Measurements from ENCODE around the genes ZAP70 and LYG2.

DNA sequence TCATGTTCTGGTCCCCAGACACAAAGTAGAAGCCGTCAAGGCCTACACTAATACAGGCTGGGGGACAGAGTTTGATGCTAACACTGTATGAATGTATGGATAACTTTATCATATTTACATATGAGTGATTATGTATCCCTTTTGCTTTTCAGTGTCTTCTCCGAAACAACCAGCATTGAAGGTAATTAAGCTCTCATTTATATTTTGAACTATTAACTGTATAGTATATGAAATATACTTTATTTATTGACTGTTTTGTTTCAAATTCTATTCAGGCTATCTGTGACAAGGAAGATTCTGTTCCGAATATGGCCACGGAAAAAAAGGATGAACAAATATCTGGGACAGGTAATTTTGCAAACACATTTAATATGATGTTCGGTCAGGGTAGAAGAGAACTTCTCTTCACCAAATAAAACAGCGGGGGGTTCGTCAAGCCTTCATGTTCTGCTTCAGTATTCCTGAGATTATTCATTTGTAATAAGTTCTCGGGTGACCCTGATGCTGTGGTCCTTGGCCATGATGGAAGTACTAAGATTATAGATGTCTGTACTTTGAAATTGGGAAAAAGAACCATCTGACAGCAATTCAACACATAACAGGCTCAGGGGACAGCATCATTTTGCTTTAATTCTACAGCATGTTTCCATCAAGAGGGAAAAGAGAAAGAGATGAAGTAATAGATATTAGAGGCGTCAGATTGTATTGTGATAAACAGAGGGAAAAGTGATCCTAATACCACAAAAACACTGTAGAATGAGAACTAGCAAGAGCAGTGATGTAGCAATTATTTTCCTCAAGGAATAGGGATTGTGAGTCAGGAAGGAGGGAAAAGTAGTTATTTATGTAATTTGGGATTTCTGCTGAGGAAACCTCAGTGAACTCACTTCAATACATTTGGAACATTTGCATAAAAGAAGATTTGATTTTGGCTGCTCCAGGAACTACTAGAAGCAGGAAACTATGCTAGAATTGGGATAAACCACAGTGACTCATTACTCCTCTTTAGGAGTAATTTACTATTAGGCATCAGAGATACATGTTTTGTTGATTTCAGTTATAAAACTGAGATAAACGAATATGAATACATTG is 98.8 kb downstream of the ANKRD36 start:
- RRBS = no CpG with 5 or more reads among the region's 10 CpGs

DNA sequence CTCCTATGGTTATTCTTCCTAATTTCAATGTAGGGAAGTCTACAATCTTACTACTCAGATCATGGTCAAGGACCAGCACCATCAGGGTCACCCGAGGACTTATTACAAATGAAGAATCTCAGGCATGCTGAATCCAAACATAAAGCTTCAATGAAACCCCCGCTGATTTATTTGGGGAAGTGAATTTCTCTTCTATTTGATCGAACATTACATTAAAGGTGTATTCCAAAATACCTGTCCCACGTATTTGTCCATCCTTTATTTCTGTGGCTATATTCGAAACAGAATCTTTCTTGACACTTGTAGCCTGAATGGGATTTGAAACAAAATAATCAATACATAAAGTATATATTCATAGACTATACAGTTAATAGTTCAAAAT is 48.0 kb downstream of the ANKRD36B start:
- RRBS = no CpG with 5 or more reads among the region's 5 CpGs

DNA sequence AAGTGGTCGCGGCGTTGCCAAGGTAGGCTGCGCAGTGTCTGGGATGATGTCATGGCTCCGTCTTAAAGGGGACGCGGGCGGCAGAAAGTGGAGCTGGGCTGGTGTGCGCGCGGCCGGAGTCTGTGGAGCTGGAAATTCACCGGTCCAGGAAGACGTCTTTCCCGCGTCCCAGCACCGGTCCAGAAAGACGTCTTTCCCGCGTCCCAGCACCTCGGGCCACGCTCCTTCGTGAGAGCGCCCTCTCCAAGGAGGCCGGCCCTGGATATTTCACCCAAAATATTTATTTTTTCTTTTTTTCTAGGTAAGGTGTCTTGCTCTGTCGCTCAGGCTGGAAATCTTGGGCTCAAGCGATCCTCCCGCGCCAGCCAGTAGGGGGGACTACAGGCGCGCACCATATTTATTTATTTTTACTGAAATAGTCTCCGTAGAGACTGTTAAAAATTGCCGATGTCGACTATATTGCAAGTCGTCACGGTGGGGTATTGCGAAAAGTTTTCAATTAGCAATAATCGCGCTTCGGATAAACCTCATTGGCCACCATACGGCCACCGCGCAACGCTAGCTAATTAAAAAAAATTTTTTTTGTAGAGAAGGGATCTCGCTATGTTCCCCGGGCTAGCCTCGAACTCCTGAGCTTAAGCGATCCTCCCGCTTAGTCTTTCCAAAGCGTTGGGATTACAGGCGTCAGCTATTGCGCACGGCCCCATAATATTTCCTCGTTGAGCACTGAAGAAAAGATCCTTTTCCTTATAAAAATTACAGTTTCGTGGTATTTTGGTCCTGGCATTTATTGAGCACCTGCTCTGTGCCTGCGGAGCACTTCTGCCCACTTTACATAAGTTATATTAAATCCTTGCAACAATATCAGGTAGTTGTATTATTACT is 570 bp upstream of the ACTR1B start:
- RRBS = 4% methylated on average over 4 of the region's 56 CpGs

GRCh38 chr2:97673522-97674636 is 4.4 kb downstream of the C2orf92 start:
- RRBS = 69% methylated on average over 2 of the region's 15 CpGs

GRCh38 chr2:97712816-97713973 is at the start of gene ZAP70:
ZAP70 (plus strand) TSS chr2:97713576.
- RRBS = 92% methylated on average over 5 of the region's 29 CpGs

DNA sequence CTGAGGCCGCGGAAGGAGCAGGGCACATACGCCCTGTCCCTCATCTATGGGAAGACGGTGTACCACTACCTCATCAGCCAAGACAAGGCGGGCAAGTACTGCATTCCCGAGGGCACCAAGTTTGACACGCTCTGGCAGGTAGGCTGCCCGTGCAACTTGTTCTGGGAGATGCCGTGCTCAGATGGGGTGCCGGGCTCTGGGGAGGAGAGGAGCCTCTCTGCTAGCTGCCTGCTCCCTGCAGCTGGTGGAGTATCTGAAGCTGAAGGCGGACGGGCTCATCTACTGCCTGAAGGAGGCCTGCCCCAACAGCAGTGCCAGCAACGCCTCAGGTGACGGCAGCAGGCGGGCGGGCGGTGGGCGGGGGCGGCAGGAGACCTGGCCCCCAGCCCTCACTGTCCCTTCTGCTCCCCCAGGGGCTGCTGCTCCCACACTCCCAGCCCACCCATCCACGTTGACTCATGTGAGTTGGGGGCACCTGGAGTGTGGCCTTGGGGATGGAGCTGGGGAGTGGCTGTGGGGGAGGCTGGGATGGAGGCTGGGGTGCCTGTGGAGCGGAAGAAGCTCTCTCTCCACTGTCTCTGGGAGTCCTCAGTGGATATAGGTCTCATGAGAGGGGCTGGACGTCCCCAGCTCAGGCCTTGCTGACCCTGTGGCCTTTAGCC is 19.6 kb downstream of the ZAP70 start:
- RRBS = no CpG with 5 or more reads among the region's 22 CpGs

DNA sequence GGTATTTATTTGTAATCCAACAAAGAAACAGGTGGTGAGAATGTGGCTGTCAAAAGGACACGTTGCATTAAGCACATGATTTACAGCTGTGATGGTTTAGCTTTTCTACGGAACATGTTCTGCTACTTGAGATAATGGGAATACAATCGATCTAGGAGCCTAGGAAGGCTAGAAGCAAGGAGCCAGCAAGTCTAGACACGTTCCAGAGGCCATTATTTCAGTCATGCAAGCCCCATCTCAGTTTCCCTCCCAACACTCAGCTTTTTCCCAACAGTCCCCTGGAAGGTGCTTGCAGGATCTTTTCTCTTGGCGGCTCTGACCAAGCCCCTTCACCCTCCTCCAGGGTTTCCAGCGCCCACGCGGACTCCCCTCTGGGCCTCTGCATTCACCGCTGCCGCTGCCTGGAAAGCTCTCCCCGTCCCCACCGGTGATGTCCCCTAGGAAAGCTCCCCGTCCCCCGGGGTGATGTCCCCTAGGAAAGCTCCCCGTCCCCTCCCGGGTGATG is 27.7 kb downstream of the ZAP70 start:
- RRBS = 97% methylated on average over 1 of the region's 16 CpGs

GRCh38 chr2:97809334-97809978 is 96.1 kb downstream of the ZAP70 start:
- RRBS = no CpG with 5 or more reads among the region's 4 CpGs

DNA sequence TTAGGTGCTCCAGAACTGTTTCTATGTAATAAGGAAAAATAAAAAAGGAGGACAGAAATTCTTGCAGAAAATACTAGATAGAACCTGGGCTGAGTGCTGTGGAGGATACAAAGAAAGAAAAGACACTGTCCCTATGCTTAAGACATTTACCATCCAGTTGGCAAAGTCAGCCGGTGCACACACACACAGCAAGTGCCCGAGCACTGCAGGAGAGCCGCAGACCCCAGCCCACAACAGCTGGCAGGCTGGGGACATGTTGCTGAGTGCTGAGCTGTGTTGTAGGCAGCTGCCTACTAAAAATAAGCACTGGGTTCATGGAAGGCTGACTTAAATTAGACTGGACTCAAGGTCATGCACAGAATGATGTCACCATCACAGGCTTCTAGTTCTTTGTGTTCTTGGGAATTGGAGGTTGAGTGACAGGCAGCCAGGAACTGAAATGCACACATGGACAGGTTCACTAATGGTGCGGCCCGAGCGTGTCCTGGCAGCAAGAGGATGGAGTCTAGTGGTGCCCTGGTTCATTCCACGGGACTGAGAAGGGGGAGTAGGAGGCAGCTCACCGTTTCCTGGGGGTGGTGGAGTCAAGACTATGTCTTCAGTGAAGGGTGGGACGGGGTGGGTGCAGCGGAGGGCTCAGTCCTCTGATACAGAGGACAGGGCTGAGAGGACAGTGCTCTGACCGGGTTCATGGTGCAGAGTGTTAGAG is 71.3 kb downstream of the VWA3B start:
- RRBS = no CpG with 5 or more reads among the region's 11 CpGs

- RRBS = no CpG with 5 or more reads among the region's 11 CpGs
Observed at GRCh38 chr2:98465527-98466325, 21.1 kb downstream of the INPP4A start.

- RRBS = no CpG with 5 or more reads among the region's 7 CpGs
Observed at GRCh38 chr2:98546809-98547858, 61.2 kb downstream of the COA5 start.

- RRBS = no CpG with 5 or more reads among the region's 8 CpGs
Observed at GRCh38 chr2:98560350-98560835, 47.9 kb downstream of the COA5 start.

DNA sequence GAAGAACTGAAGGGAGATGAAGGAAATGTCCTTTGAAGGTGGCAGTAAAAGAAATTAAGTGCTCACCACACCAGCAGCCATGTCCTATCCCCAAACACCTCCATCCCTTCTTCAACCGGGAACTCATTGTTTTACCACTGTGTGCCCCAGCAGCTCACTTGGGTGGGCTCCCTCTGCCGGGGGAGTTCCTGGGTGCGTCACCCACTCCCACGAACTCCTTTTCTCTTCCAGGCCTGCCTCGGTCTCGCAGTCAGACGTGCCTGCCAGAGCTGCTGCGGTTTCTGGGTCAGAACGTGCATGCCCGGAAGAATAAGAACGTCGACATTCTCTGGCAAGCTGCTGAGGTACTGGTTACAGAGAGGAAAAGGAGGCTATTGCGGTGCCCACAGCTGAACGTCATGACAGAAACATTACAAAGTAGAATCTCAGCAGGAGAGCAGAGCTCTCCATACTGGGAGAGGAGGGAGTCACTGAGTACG is 35.7 kb downstream of the COA5 start:
- RRBS = 67% methylated on average over 2 of the region's 15 CpGs

DNA sequence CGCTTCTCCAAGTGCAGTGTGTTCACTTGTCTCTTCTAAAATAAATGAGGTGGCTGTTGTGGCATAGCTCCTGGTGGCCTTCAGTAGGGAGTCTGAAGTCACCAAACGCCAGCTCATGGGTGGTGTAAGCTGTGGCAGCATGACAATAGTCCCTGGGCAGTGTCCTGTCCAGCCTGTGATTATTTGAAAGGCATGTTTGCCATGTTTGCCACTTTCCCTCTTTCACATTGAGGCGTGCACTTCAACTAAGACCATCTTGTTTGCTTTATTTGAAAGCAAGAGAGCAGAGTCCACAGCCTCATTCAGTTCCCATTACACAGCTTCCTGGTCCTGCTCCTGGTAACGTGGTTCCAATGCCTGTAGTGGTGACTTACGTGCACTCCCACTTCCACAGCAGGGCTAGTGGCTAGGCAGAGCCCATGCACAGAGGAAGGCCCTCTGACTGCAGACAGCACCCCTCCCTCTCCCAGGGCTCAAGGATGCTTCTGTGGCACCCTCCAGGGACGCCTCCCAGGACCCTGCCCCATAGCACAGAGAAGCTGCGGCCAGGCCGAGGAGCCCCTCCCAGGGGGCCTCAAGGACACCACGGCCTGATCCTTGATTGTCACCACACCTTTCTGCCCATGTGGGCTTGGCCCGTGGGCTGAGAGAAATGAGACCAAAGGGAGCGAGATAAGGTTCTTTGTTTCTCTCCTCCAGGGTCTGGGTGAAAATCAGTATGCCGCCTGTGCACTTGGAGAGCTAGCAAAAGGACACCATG is 24.2 kb downstream of the COA5 start:
- RRBS = no CpG with 5 or more reads among the region's 12 CpGs

DNA sequence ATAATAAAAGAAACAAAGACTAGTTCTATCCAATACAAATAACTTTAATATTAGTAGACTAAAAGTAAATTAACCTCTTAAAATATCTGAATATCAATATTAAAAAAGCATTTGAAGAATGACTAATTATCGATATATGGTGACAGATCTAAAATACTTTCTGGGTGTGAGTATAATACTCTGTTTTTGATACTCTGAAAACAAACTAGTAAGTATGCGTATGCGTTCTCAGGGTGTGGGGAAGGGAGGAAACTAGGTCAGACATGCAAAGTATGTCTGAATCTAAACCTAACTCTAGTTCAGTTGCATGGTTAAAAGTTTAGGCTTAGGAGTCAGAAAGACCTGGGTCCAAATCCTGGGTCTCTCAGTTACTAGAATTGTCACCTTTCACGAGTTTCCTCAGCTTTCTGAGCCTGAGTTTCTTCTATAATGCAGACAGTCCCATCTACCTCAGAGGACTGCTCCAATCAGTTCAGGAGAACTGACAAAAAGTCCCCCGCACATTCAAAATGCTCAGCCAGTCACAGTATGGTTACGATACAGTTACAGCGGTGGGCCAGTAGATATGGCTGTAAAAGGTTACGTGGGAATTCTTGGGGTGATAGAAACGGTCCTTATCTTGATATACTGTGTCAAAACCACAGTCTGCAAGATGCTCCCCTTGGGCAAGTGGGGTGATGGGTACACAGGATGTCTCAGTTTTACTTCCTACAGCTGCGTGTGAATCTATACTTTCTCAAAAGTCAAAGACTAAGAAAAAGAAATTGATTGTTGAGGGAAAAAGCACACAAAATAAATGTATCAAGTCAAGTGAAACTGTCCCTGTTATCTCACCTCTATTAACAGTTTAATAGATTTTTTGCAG is 29.2 kb downstream of the UNC50 start:
- RRBS = no CpG with 5 or more reads among the region's 10 CpGs

DNA sequence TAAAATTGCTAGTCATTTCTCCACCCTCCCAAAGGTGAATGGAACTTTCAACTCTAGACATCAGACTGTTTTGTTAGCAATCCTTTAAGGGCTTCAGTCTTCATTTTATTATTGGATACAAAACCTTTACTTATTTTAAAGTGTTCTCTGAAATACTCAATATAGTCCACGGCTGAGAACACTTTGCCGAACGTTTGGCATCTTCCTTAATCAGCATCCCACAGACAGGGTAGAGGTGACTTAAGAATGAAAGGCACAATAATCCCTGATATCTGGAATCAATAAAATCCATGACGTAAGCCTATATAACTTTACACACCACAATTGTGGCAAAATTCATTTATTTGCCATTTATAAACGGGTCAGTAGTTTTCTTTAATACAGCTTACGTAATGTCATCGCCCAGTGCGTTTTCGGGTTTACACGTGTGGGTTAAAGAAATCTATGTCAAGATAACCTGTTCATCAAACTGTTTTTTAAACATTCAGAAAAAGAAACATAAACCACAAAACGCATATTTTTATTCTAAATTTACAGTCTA is 1.3 kb downstream of the MGAT4A start:
- RRBS = no CpG with 5 or more reads among the region's 11 CpGs

- RRBS = 2% methylated on average over 32 of the region's 80 CpGs
Observed at GRCh38 chr2:98731234-98732387, 679 bp upstream of the MGAT4A start.

- RRBS = no CpG with 5 or more reads among the region's 2 CpGs
Observed at GRCh38 chr2:99255556-99255930, at the start of gene LYG2. LYG2 (minus strand) TSS chr2:99255666.

DNA sequence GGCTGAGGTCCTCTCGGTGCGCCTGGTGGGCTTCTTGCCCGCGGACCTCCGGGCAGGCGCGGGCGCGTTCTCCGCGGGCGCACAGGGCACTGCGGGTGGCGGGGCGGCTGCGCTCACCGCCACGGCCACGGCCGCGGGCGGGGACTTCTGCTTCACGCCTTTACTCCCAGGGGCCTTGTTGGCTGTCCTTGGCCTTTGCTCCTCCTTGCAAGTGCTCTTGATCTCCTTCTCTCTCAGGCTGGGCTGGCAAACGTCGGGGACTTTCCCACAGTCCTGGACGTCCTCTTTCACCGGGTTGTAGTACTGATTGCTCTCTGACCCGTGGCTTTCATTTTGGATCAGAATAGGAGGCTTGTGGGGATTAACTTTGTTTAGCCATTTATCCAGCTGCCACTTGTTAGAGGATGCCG is 104.1 kb upstream of the REV1 start:
- RRBS = 55% methylated on average over 8 of the region's 29 CpGs

- RRBS = no CpG with 5 or more reads among the region's 7 CpGs
Observed at GRCh38 chr2:99756747-99757427, 267.1 kb upstream of the REV1 start.

All from brain (tissue), 1 donor.